Lung (tissue), 4 donors: ENCODE results near the genes CDC40 and CDK19.

DNA sequence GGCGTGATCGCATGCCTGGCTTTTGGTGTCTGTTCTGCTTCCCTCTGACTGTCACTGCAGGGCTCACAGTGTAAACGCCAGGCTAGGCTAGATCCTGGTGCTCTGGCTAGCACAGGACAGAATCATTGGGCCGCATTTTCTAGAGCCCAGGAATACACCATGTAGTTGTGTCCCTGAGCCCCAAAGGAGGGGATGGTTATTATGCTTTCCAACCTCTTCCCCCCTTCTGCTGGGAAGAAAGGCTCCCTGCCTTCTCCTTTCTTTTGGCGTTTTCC, 38.6 kb downstream of the CD164 start:
- PRO-cap, result no peak
- RAMPAGE, long total RNA, result no peak
- RRBS, result no CpG with 5 or more reads among the region's 5 CpGs

DNA sequence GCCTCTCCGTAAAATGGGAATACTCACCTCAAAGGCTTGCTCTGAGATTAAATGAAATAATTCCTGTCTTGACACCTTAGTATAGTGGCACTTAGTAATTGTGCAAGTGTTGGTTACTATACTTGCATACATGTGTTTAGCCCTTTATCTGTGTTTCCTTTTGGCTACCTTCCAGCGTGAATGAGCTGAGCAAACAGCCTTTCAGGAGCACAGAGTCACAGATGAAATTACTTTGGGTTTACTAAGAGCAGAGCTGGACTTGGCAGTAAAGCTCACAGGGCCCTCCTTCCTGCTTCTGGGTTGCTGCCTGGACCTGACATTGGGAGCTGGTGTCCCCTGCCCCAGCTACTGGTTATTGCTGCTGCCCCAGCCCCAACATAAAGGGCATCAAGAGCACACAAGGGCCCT, 32.7 kb downstream of the CD164 start:
- PRO-cap, result no peak
- RAMPAGE, long total RNA, result no peak
- RRBS, result no CpG with 5 or more reads among the region's 2 CpGs

- PRO-cap, result no peak
- RAMPAGE, long total RNA, result no peak
- RRBS, result no CpG with 5 or more reads among the region's 6 CpGs
These were observed 20.2 kb downstream of the CD164 start for GRCh38 chr6:109361907-109362529.

DNA sequence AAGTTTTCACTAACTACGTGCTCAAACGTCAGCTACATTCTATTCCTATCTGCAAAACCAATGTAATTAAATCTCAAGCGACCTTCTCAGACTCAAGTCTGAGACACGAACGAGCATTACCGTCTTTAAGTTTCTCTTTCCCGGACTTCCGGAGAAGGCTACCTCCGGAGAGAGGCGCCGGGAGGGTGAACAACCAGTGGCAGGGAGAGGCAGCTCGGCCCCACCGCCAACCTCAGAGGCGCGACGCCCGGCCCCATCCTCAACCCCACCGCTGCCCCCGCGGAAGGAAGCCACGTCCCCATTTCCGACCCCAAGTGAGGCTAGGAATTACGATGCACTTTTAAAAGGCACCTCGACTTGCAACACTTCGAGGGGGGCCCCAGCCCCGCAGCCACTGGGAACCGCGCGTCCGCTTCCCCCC, 667 bp downstream of the CD164 start:
- PRO-cap, result bidirectional peak, plus-strand start at position 196 of the sequence, minus-strand start at position 90 of the sequence
- RAMPAGE, long total RNA, result no peak
- RRBS, result 1% methylated on average over 7 of the region's 30 CpGs

- PRO-cap, result no peak
- RAMPAGE, long total RNA, result no peak
- RRBS, result no CpG with 5 or more reads among the region's 14 CpGs
These were observed 728 bp downstream of the PPIL6 start for GRCh38 chr6:109439649-109440150.

DNA sequence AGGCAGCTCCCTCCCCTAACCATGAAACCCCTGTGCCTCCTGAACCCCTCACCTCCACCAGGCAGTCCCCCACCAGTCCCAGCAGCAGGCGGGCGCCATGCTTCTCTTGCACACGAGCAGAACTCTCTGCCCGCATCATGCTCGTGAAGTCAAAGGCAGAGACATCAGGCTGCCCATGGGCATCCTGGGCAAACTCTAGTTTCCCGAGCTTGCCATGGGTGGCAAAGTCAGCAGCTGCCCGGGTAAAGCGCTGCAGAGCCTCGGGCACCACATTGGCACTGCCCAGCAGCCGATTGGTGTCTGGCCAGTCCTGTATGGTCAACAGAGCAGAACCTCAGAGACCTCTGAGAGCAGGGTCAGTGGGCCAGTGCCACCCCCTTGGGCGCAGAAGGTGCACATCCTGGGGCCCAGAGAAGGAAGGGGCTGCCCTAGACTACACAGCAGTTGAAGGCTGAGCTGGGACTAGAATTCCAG, 5.3 kb downstream of the MICAL1 start:
- PRO-cap, result no peak
- RAMPAGE, long total RNA, result no peak
- RRBS, result no CpG with 5 or more reads among the region's 11 CpGs

GRCh38 chr6:109453812-109455007, 1.4 kb downstream of the MICAL1 start:
- PRO-cap, result no peak
- RAMPAGE, long total RNA, result no peak
- RRBS, result 6% methylated on average over 1 of the region's 29 CpGs

DNA sequence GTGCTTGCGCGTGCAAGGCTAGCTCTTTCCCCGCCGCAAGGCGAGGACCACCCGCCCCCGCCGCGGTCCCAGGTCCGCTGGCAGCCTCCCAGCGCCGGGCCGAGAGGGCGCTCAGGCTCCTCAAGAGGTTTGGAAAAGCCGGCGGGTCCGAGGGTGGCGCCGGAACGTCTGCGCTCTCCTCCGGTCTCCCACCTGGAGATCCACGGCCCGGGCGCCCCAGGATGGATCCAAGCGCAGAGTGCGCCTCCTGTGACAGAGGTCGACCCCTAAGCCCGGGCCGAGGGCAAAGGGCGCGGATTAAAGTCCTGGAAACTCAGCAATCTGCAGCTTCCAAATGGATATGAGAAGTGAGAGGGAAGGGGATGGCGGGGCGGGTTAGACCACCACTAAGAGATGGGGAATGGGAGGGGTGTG, 583 bp upstream of the MICAL1 start:
- PRO-cap, result no peak
- RAMPAGE, long total RNA, result no peak
- RRBS, result 11% methylated on average over 14 of the region's 34 CpGs

- PRO-cap, result no peak
- RAMPAGE, long total RNA, result no peak
- RRBS, result no CpG with 5 or more reads among the region's 13 CpGs
These were observed 10.2 kb upstream of the MICAL1 start for GRCh38 chr6:109465502-109466495.

- PRO-cap, result no peak
- RAMPAGE, long total RNA, result no peak
- RRBS, result no CpG with 5 or more reads among the region's 2 CpGs
These were observed 31.8 kb downstream of the AK9 start for GRCh38 chr6:109659209-109659538.

DNA sequence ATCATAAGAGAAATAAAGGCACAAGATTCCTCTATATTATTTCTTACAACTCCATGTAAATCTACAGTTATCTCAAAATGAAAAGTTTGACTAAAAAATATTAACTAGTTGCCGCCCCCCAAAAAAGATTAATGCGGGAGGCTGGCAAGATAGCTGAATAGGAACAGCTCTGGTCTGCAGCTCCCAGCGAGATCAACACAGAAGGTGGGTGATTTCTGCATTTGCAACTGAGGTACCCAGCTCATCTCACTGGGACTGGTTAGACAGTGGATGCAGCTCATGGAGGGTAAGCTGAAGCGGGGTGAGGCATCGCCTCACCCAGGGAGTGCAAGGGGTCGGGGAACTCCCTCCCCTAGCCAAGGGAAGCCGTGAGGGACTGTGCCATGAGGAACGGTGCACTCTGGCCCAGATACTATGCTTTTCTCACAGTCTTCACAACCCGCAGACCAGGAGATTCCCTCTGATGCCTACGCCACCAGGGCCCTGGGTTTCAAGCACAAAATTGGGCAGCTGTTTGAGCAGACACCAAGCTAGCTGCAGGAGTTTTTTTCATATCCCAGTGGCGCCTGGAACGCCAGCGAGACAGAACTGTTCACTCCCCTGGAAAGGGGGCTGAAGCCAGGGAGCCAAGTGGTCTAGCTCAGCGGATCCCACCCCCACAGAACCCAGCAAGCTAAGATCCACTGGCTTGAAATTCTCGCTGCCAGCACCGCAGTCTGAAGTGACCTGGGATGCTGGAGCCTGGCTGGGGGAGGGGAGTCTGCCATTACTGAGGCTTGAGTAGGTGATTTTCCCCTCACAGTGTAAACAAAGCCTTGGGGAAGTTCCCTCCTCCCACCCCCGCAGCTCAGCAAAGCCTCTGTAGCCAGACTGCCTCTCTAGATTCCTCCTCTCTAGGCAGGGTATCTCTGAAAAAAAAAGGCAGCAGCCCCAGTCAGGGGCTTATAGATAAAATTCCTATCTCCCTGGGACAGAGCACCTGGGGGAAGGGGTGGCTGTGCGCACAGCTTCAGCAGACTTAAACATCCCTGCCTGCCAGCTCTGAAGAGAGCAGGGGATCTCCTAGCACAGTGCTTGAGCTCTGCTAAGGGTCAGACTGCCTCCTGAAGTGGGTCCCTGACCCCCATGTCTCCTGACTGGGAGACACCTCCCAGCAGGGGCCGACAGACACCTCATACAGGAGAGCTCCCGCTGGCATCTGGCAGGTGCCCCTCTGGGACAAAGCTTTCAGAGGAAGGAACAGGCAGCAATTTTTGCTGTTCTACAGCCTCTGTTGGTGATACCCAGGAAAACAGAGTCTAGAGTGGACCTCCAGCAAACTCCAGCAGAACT, 12.0 kb downstream of the AK9 start:
- PRO-cap, result no peak
- RAMPAGE, long total RNA, result no peak
- RRBS, result no CpG with 5 or more reads among the region's 20 CpGs

GRCh38 chr6:109702803-109703357, 11.8 kb downstream of the FIG4 start:
- PRO-cap, result no peak
- RAMPAGE, long total RNA, result no peak
- RRBS, result no CpG with 5 or more reads among the region's 4 CpGs

DNA sequence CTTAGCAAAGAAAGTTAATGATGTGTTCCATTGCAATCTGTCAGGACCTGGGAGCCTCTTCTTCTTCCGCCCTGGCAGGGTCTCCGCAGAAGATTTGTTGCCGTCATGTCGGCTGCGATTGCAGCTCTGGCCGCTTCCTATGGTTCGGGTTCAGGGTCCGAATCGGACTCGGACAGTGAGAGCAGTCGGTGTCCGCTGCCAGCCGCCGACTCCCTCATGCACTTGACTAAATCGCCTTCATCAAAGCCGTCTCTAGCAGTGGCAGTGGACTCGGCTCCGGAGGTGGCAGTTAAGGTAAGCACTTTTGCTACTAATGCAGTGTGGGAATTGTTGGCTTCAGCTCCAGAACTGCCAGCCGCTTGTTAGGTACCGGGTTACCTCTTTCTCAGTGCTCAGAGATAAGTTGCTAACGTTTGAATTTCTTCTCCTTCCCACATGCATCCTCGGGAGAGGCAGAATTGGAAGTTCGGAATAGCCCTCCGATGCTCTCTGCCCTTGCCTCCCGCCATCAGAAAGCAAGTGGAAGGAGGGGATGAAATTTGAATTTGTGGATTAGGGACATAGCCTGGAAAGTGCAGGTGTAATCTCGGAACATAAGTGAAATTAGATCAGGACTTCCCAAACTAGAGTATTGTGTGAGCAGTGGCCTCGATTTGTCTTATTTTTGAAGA, at the start of gene CDC40:
TSS of gene CDC40 (plus strand) at position 88 of the 671 bp plus-strand sequence.
- PRO-cap, result no peak
- RAMPAGE, long total RNA, result start-site peak on the plus strand centred at position 78 of the sequence, 45 bp wide, 205 and 55 reads in 2 replicates
- RRBS, result under 1% methylated on average over 3 of the region's 27 CpGs

DNA sequence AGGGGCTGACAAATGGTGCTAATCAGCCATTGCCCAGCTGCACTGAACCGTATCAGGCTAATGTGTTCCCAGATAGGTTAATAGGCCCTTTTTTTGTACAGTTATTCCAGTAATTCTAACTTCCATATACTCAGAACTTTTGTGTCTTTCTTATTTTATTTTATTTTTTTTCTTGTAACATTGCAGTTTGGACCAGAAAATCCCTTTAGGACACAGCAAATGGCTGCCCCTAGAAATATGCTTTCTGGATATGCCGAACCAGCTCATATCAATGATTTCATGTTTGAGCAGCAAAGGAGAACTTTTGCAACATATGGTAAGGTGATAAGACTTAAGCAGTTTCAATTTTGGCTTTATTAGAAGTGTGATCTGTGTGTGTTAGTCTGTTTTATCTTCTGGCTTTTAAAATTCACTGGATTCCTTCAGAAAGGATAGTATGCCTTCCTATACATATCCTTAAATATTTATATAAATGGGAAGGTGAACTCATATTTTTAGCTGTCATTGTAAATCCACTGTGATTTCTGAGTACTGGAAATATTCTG, 21.2 kb downstream of the CDC40 start:
- PRO-cap, result no peak
- RAMPAGE, long total RNA, result no peak
- RRBS, result no CpG with 5 or more reads among the region's 2 CpGs

- PRO-cap, result no peak
- RAMPAGE, long total RNA, result no peak
- RRBS, result no CpG with 5 or more reads among the region's 1 CpG
These were observed 3.0 kb downstream of the METTL24 start for GRCh38 chr6:110355171-110355433.

- PRO-cap, result no peak
- RAMPAGE, long total RNA, result no peak
- RRBS, result no CpG with 5 or more reads among the region's 3 CpGs
These were observed 146.4 kb upstream of the SLC22A16 start for GRCh38 chr6:110622631-110623488.

GRCh38 chr6:110746542-110747085, 68.7 kb downstream of the CDK19 start:
- PRO-cap, result no peak
- RAMPAGE, long total RNA, result no peak
- RRBS, result no CpG with 5 or more reads among the region's 1 CpG

GRCh38 chr6:110814853-110815795, at the start of gene CDK19:
Gene CDK19, minus strand, starts transcription at chr6:110815469.
- PRO-cap, result bidirectional peak, plus-strand start at chr6:110815632, minus-strand start at chr6:110815412
- RAMPAGE, long total RNA, result no peak
- RRBS, result 1% methylated on average over 11 of the region's 96 CpGs

GRCh38 chr6:110815976-110816477, 758 bp upstream of the CDK19 start:
- PRO-cap, result bidirectional peak, plus-strand start at chr6:110816105, minus-strand start at chr6:110815849
- RAMPAGE, long total RNA, result no peak
- RRBS, result no CpG with 5 or more reads among the region's 11 CpGs

DNA sequence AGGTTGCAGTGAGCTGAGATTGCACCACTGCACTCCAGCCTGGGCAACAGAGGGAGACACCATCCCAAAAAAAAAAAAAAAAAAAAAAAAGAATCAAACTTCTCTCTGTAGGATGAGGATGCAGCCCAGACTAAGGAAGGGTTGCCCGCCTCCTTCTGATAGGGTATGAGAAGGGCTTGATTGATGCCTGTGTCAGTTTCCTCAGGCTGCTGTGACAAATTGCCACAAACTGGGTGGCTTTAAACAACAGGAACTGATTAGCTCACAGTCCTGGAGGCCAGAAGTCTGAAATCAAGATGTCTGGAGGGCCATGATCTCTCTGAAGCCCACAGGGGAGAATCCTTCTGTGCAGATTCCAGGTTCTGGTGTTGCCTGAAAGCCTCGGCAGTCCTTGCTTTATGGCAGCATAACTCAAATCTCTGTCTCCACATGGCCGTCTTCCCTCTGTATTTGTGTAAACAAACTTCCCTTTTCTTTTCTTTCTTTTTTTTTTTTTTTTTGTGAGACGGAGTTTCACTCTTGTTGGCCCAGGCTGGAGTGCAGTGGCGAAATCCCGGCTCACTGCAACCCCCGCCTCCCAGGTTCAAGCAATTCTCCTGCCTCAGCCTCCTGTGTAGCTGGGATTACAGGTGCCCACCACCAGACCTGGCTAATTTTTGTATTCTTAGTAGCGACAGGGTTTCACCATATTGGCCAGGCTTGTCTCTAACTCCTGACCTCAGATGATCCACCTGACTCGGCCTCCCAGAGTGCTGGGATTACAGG, 11.1 kb upstream of the CDK19 start:
- PRO-cap, result no peak
- RAMPAGE, long total RNA, result no peak
- RRBS, result no CpG with 5 or more reads among the region's 9 CpGs